A172 (cell line): ENCODE measurements around a stretch of chr3.

- RAMPAGE, long total RNA: no peak
Observed at GRCh38 chr3:15297601-15298132, 34.7 kb downstream of the SH3BP5 start.

DNA sequence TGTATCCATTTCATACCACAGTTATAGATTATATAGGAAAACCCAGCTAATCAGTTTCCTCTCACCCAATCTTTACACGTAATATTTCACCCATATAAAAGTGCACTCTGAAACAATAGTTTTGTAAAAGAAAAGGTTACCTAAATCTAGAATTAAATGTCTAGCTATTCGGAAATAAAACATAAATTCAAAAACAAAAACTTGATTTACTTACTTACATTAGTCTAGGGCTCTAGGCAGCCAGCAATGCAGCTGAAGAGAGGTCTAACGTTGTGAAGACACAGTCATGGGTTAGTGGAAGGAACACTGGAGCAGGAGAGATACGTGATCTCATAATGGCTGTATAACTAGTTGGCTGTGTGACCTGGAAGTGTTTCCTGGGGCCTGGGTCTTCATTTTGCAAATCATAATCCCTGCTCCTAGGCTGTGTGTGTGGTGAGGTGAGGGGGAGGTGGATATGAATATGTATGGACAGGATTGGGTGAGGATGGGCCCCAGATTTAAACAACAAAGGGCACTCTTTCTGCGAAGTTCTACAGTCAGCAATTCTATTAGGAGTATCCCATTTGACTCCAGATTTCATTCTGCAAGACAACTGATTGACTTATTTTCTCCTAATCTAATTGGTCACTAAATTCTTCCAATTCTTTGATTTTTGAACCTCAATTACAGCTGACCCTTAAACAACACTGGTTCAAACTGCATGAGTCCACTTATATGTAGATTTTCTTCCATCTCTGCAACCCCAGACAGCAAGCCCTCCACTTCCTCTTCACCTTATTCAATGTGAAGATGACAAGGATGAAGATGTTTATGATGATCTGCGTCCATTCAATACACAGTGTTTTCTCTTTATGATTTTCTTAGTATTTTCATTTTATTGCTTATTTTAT is 41.3 kb downstream of the ANKRD28 start:
- RAMPAGE, long total RNA: no peak

GRCh38 chr3:15786042-15787069 is 11.4 kb downstream of the ANKRD28 start:
- RAMPAGE, long total RNA: no peak

DNA sequence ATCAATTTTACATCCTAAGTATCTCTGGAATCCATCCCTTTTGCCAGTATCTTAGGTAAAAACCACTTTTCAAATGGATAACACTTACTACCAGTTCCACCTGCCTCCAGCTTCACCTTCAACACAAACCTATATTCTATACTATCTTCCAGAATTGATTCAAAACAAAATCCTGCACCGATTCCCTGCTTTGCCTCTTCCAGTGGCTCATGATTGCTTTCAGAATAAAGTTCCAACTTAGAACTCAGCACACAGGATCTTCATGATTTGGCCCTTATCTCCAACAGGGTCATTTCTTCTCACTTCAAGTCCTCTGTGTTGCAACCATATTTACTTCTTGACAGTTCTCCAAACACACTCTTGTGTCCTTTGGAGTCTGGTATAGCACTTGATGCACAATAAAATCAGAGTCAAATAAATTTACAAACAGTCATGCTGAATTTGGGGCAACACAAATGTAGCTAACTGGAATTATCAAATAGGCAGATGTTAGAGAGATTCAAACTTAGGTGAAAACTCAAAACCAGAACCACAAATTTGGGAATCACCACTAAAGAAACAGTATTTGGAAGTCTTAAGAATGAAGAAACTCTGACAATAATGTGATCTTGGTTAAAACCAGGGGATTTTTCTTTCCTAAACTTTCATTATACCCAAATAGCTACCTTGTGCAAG is 50.0 kb upstream of the ANKRD28 start:
- RAMPAGE, long total RNA: no peak

GRCh38 chr3:15903681-15904264 is 106.0 kb upstream of the ANKRD28 start:
- RAMPAGE, long total RNA: no peak

DNA sequence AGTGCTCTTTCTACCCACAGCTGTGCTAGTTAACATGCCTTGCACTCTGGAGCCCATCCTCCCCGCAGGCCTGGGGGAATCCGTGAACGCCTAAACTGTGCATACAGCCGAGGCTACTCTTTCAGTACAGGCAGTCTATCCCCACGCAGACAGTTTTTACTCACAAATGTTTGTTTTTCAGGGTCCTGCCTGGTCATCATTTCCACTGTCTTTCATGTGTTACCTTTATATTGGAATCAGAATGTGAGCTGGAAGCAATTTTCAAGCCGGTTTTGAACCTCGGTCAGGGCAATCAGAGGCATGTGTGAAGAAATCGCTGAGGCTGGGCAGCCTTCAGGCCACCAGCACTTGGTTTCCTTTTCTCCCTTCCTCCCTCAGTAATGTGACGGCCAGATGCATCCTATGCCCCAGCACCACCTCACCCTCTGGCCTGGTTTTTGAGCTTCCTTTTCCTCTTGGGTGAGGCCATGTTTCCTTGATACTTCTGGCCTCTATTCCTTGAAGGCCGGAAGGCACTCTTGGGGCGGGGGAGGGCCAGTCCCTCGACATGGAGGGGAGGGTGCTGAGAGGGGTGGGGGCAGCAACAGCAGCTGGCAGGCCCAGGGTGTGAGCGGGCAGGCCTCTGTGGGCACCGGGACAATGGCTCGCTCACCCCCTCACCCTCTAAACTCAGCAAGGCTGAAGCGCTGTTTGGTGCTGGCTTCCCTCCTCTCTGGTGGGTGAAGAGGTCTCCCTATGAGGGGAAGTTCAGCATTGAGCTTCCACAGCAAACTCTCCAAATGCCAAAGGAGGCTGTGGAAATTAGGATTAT is 123.5 kb upstream of the GALNT15 start:
- RAMPAGE, long total RNA: no peak

DNA sequence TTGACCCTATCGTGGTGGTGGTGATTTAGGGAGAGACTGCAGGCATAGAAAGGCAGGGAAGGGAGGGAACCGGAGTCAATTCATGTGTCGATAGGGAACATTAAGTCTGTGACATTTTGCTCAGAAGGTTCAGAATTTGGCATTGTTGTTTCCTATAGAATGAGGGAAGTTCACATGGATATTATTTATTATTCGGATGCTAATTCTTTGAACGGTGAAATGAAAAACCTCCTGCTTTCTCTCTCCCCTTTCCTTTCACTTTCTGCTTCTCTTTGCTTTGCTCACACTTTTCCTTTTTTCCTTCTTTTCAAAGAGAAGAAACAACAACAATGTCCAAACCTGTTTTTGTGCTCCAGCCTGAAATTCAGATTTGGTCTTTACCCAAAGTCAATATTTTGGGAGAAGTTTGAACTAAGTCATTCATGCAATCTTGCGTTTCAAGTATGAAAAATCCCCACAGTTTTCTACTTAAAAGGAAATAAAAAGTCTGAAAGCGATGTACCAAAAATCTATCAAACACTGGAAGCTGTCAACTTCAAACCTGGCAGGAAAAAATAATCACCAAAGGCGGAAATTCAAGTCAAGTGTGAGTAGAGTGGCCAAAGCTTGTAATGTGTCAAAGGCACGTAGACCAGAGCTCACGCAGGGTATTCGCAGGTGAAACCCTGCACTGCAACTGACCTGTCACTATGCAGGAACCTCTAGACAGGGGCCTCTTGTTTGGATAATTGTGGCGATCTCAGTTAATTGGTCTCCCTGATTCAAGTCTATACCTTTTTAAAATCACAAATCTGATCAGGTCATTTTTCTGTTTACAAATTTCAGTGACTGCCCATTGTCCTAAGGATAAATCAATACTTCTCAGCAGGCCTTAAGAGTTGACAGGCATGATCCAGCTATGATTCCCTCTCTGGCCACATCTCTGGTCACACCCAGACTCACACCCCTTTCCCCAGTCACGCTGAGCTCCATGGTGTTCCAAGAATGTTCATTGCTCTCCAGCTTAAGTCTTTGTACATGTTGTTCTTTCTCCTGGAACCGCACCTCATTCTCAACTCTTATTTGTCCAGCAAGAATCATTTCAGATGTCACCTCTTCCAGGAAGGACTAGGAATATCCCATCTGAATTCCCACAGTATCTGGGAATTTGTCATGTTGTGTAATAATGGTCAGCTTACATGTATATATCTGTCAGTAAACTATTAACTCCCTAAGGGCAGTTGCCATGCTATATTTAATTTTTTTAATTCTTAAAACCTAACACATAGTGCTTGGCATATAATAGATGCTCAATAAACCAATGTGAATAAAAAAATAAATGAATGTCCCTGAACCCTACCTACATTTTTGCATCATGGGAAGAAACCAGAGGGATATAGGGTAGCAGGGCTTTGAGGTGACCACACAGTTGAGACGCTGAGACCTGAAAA is 118.6 kb upstream of the GALNT15 start:
- RAMPAGE, long total RNA: no peak

- RAMPAGE, long total RNA: no peak
Observed at GRCh38 chr3:16063515-16064085, 110.9 kb upstream of the GALNT15 start.

- RAMPAGE, long total RNA: no peak
Observed at GRCh38 chr3:16109983-16110496, 64.4 kb upstream of the GALNT15 start.

DNA sequence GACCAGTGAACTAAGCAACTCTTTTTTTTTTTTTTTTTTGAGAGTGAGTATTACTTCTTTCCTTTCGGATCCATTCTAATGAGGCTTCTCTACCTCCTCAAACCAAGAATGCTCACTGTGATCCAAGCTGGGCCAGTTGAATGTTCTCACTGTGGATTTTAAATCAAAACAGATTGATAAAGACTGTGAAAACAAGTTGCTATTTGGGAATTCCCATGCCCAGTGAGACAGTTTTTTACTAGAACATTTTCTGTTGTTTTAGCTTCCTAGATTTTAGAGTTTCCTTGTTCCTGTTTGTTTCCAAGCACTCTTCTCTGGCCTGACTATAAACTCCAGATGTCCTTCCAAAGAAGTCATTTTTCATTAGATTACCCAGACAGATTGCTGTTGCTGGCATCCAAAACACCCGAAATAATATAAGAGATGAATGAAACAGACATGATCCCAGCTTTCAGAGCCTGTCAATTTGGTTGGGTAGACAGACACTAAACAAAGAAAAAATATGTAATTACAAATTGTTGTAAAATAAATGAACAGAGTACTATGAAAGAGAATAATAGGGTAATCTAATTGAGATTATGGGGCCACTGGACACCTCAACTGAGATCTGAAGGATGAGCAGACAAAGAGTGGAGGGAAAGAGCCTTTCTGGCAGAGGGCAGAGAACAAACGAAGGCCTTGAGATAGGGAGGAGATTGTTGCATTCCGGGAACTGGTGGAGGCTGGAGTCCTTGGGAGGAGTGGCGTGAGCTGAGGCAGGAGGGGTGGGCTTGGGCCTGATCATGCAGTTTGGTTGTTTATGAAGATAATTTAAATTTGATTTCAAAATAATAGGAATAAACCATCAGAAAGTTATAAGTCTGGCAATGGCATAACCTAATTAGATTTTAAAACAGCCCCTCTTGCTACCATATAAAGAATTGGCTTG is 59.8 kb upstream of the GALNT15 start:
- RAMPAGE, long total RNA: no peak

DNA sequence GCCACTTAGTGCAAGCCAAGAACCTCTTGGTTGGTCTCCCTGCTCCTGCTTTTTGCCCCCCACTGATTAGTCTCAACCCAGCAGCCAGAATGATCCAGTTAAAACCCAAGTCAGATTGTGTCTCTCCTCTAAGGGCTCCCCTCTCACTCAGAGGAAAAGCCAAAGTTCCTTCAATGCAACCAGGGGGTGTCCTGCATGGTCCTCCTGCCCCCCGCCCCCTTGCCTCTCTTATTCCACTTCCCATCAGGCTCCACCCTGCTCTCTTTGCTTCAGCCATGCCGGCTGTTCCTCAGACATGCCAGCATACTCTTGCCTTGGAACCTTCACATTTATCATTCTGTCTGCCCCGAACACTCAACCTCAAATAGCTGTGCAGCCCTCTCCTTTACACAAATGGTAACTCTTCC is 948 bp upstream of the GALNT15 start:
- RAMPAGE, long total RNA: no peak

DNA sequence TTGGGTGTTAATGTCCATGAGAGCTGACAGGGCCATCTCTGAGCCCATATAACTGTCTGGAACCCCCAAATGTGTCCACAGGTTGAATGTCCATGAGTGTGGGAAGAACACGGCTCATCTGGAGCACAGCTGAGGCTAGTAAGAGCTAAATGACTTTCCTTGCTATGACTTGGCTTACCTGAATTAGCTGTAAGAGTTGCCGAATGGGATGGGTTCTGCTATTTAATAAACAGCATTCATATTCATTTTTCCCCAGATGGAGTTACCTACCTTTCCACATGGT is 36.0 kb downstream of the DPH3 start:
- RAMPAGE, long total RNA: no peak

- RAMPAGE, long total RNA: no peak
Observed at GRCh38 chr3:16302399-16302965, 37.5 kb downstream of the OXNAD1 start.

GRCh38 chr3:16400416-16401032 is 113.0 kb downstream of the RFTN1 start:
- RAMPAGE, long total RNA: no peak

- RAMPAGE, long total RNA: no peak
Observed at GRCh38 chr3:16448378-16449134, 64.9 kb downstream of the RFTN1 start.

- RAMPAGE, long total RNA: no peak
Observed at GRCh38 chr3:16481348-16481647, 32.2 kb downstream of the RFTN1 start.

- RAMPAGE, long total RNA: no peak
Observed at GRCh38 chr3:16545139-16546066, 31.9 kb upstream of the RFTN1 start.

- RAMPAGE, long total RNA: no peak
Observed at GRCh38 chr3:16697344-16698200, 92.3 kb upstream of the DAZL start.

GRCh38 chr3:16741959-16742355 is 136.7 kb upstream of the DAZL start:
- RAMPAGE, long total RNA: no peak

DNA sequence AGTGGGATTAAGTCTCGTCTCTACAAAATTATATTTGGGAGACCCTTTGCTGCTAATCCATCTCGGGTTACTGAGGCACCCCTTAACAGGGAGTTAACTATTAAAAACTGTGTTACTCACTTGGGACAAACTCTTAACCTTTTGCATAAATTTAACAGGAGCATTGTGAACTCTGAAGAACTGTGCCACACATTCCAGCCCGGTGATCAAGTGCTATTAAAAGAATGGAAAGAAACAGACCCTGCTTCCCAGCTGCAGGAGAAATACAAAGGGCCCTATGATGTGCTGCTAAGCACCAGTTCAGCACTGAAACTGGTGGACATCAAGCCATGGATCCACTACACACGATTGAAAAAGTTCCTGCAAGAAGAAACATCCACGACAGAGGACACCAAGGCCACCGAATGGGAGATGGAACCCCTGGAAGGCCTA is 114.8 kb upstream of the PLCL2 start:
- RAMPAGE, long total RNA: no peak